Left lung (tissue), 1 donor: ENCODE measurements around a stretch of chr10.

DNA sequence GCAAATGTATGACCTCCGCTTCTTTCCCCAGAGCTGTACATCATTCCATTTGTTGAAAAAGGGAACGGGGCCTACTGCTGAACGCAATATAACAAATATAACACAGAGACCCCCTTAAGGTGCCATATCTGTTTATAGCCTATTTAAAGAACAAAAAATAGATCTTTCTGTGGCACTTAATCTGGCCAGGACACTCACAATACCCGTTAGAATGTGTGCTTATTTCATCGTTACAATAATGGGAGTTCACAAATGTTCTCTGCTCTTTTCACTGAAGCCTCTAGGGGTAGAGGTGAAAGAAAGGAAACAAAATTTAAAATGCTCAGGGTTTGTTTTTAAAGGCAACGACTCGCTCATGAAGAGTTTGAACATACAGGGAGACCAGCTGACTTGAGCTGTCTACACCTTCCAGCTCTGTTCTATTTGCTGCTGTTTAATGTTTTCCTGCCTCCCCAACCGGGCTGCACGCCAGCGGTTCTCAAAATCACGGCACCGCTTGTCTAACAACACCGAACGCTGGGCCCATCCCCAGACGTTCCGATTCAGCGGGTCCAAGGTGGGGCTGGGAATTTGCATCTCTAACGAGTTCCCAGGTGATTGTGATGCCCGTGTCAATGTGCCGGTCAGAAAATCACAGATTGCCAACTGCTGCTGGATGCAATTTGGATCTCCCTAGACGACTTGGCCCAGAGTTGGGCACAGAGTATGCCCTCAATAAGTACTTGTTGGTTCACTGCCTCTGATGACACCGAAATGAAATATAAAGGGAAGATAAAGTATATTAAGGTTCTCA is 28.2 kb downstream of the CELF2 start:
- PRO-cap, result no peak

GRCh38 chr10:11085448-11085848 is 67.8 kb downstream of the CELF2 start:
- PRO-cap, result no peak

DNA sequence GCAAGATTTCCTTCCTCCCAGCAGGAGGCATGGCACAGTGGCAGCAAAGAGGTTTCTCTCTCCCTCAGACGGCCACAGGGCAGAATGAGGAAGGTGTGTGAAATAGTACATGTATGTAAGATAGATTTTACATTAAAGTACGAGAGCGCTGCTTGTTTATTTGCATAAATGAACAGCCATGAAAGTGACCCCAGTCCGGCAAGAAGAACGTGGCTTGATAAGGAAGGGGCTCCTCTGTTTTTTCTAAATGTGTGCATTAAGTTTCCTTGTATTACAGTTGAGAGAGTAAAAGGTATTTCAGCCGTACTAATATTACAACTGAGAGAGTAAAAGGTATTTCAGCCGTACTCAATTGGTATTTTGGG is 130.2 kb downstream of the CELF2 start:
- PRO-cap, result no peak

DNA sequence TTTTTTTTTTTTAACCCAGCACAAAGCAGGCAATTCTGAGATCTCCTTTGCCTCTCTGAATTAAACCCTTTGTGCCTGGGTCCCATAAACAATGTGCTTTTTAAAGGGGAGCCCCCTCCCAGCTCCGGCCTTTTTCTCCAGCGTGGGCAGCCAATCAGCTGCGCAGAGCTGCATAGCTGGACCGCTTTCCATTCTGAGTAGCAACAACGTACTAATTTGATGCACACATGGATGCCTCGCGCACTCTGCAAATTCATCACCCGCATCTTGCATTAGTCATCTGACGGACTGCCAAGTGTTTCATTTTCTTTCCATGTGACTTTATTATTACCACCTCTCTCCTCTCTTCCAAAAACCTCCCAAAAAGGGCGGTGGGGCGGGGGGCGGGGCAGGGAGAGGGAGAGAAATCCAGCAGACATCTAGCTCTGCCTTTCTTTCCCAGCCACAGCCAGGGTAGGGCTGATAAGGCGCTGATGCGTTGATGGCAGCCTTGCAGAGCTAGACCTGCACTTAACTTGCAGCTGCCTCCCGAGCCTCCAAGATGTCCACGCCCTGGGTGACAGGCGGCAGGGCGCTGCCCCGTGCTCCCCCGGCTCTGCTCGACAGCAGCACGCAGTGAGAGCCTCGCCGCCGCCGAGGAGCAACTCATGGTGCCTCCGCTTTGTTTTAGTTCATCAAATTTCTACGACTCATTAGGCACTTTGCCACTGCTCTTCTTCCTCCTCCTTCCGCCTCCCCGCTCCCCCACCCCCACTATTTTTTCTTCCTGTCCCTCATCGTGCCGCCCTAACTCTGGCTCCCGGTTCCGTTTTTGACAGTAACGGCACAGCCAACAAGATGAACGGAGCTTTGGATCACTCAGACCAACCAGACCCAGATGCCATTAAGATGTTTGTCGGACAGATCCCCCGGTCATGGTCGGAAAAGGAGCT is 147.3 kb downstream of the CELF2 start:
- PRO-cap, result bidirectional peak, plus-strand start at position 820 of the sequence, minus-strand start at position 755 of the sequence

DNA sequence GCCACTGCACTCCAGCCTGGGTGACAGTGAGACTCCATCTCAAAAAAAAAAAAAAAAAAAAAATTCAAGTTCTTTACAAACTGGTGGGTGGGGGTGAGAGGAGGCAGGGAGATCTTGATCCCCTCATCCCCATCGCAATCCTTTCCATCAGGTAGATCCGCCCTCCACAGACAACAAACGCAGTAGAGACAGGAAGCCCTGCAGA is 216.9 kb downstream of the CELF2 start:
- PRO-cap, result no peak

- PRO-cap, result no peak
Measured at GRCh38 chr10:11246430-11247073, 228.9 kb downstream of the CELF2 start.

DNA sequence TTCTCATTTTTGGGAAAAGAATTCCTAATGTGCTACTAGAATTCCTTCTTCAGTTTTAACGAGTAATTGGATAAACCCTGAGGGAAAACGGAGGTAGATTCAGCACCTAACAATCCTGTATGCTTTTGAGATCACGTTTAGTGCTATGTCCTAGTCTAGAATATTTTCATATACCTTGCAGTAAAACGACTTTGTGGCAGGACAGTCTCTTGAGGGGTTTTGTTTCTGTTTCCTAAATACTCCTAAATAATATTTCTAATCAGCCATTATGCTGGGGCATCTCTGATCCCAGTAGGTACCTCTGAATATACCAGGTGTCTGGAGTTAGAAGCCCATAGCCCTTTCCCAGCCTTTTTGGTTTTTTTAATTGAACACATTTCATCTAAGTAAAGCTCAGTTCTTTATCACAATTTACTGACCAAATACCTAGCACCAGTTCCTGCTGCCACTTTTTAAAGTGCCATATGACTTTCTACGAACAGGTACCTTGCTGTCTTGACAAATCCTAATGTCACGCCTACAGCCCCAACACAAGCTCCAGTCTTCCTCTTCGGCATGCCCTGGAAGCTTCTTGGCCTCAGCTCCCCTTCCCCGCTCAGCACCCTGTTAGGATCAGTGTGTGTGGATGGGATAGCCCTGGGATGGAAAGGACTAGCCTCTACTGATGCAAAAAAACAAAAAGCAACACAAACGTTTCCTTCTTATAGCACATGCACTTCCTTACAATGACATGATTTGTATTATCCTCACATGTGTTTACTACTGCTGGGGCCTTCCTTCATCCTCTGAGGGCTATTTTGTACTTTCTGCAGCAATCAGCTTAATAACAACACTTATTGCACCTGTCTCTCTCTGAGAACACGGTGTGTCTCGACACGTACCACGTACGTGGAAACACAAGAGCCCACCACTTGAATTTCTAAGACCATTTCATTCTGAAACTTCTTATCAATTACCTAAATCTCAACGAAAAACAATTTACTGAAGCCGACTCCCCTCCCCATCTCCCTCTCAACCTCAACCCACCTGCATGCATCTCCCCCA is 279.1 kb downstream of the USP6NL start:
- PRO-cap, result no peak

GRCh38 chr10:11625078-11625465 is 13.6 kb upstream of the USP6NL start:
- PRO-cap, result no peak

GRCh38 chr10:11689874-11690279 is 52.3 kb upstream of the ECHDC3 start:
- PRO-cap, result no peak

GRCh38 chr10:11715782-11716553 is 26.2 kb upstream of the ECHDC3 start:
- PRO-cap, result bidirectional peak, plus-strand start at chr10:11716323, minus-strand start at chr10:11716220

- PRO-cap, result no peak
Measured at GRCh38 chr10:11758716-11759153, 16.6 kb downstream of the ECHDC3 start.

- PRO-cap, result no peak
Measured at GRCh38 chr10:12071448-12071764, 2.7 kb downstream of the DHTKD1 start.

GRCh38 chr10:12156665-12157245 is 27.3 kb downstream of the SEC61A2 start:
- PRO-cap, result no peak

GRCh38 chr10:12333164-12333644 is 16.1 kb upstream of the CAMK1D start:
- PRO-cap, result no peak

- PRO-cap, result bidirectional peak, plus-strand start at chr10:12333771, minus-strand start at chr10:12333736
Measured at GRCh38 chr10:12333664-12334457, 15.5 kb upstream of the CAMK1D start.

DNA sequence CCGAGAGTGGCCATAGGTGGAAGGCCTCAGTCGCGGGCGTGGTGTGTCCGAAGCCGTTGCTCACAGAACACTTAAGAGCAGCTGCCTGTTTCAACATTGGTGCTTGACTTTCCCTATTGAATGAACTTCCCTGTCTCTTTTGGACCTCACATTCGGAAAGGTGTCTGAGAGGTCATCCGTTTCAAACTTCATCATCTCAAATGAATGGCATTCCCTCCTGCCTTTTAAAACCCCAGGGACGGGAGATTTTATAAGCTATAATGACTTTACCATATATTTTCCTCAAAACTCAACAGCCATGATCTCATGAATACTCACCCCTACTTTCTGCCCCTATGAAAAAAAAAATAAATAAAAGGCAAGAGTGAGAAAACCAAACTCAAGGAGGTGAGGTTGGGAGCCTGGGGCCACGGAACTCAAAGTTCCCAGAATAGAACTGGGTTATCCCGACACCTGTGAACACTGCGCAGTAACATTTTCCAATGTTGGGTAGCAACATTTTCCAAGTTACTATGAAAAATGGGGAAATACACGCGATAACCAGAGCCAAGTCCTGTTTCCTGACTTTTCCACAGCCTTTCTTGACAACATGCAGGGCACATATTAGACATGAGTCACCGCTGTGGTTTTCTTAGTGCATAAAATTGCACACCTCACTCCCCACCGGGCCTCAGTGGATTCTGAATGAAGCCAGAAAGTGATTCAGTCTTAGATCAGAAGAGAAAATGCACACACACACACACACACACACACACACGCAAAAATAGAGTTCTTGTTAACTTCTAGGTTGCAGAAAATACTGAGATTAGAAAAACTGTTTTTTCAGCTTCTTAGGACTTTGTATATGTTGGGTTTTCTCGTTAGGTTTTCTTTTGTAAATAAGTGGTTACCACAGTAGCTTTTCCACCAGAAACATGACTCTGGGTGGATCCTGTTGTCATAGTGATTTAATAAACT is 69.8 kb downstream of the CAMK1D start:
- PRO-cap, result no peak

DNA sequence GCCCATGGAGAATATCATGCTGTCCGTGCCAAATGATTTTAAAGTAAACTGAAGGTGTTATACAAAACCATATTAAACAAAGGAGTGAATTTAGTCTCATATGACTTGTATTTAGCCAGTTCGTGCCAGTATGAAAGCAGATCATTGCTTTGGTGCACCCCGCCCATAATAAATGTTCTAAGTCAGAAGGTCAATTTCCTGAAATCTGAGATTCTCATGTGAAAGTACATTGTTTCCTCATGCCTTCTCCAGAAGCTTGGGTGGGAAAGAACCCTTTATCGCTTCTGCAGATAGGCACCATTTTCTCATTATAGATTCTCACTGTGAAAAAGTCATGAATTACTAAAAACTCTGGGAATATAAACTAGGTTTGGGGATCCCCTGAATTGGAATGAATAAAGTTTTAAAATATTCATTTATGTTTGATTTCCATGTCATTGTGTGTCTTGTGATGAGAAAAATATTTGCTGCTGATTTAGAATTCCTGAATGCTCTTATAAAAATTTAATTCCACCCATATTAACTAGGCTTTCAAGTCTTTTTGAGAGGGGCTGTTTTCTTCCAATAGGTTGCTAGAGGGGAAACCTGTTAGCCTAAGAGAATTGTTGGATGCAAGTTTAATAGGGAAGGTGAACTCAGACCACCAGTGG is 106.6 kb downstream of the CAMK1D start:
- PRO-cap, result no peak

DNA sequence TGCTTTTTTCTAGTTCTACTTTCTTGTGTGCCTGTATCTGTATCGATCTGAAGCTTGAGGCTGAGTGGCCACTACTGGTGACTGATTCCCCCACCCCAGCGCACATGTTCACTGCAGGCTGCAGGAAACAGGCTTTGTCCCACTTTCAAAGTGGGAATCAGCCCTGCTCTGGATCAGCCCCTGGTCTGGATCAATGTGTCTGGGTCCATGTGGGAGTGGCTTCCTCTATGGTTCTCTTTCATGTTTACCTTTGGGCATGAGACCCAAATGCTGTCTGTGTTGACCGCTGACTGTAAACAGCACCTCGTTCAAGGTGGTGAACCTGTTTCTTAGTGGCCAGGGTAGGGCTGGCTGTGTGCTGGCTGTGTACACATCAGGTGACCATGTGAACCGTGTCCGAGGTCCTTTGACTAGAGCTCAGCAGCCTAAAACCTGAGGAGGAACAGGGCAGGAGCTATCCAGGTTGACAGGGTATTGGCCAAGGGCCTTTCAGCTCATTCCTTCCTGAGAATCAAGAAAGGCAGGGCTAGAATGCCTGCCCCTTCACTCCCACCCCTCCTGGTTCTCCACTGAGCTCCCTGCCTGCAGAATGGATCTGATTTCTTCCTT is 121.8 kb downstream of the CAMK1D start:
- PRO-cap, result no peak

- PRO-cap, result no peak
Measured at GRCh38 chr10:12531446-12531952, 182.2 kb downstream of the CAMK1D start.

- PRO-cap, result no peak
Measured at GRCh38 chr10:12769519-12770153, 231.9 kb downstream of the CCDC3 start.